Subcutaneous adipose tissue (tissue), 3 donors: Measurements from ENCODE around the gene TMEM59L.

GRCh38 chr19:18612463-18613340, at the start of gene TMEM59L:
TMEM59L (plus strand) TSS chr19:18612870.
- PRO-cap: no peak
- RAMPAGE, long total RNA, 3 experiments: no peak in any of the 3 experiments

GRCh38 chr19:18650424-18651183, 13.8 kb downstream of the KLHL26 start:
- PRO-cap: bidirectional peak, plus-strand start at chr19:18650740, minus-strand start at chr19:18650573
- RAMPAGE, long total RNA, 3 experiments: no peak in any of the 3 experiments

DNA sequence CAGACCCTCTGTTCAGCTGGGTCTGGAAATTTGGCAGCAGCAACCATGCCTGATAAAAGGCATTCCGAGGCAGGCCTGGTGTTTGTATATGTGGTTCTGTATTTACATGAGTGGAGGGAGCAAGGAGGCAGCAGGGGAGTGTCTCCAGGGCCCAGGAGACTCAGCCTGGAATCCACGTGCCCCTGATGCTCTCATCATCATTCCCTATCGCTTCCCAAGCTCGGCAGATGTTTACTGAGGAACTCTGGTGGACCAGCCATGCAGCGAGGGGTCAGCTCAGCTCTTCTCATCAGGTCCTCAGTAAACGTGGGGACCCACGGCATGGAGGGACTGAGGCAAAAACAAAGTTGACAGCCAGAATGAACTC, 49.9 kb downstream of the CRTC1 start:
- PRO-cap: no peak
- RAMPAGE, long total RNA, 3 experiments: no peak in any of the 3 experiments

DNA sequence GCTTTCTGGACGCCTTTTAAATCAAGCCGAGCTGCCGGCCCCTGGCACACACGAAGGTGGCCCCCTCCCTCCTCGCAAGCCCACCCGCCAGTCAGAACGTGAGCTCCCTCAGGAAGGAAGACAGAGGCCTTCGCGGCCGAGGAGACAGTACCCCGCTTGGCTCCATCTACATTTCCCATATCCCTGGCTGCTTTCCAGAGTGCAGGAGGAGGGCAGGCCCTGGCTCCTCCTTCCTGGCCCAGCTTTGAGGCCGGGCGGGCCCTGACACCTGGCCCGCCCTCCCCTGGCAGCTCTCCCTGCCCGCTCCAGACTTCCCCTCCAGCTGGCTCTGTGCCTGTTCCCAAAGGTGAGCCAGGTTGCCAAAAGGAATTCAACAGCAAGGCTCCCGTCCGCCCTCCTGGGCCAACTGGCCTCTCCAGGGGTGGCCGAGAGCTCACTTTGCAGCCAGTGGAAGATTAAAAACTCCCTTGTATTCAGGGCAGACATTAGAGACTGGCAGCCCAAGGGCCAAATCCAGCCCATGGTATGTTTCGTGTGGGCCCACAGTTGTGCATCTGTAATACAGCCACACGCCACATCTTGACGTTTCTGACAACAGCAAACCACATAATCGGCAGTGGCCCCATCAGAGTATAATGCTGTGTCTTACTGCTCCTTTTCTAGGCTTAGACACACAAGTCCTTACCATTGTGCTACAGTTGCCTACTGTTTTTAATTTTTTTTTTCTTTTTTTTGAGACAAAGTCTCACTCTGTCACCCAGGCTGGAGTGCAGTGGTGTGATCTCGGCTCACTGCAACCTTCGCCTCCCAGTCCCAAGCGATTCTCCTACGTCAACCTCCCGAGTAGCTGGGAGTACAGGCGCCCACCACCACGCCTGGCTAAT, 28.5 kb downstream of the COMP start:
- PRO-cap: no peak
- RAMPAGE, long total RNA, 3 experiments: no peak in any of the 3 experiments

- PRO-cap: bidirectional peak, plus-strand start at chr19:18849008, minus-strand start at chr19:18848876
- RAMPAGE, long total RNA, 3 experiments: start-site peak on the plus strand in 1 of 3 experiments, at chr19:18848798-18849121 at its widest, 16 reads per replicate
Observed at GRCh38 chr19:18848363-18849263, 16.9 kb downstream of the UPF1 start.

- PRO-cap: no peak
- RAMPAGE, long total RNA, 3 experiments: no peak in any of the 3 experiments
Observed at GRCh38 chr19:18852859-18853677, 21.3 kb downstream of the UPF1 start.

DNA sequence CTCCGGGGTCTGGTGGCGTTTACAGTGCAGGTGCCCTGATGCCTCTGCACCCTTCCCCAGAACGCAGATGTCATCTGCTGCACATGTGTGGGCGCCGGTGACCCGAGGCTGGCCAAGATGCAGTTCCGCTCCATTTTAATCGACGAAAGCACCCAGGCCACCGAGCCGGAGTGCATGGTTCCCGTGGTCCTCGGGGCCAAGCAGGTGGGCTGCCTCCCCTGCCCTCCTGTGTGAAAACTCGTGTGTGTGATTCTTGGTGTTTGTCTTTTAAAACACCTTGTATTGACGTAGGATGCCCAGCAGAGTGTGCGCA, 25.0 kb downstream of the UPF1 start:
- PRO-cap: no peak
- RAMPAGE, long total RNA, 3 experiments: no peak in any of the 3 experiments

GRCh38 chr19:18869990-18870691, 25.8 kb downstream of the CERS1 start:
- PRO-cap: no peak
- RAMPAGE, long total RNA, 3 experiments: no peak in any of the 3 experiments

- PRO-cap: no peak
- RAMPAGE, long total RNA, 3 experiments: no peak in any of the 3 experiments
Observed at GRCh38 chr19:18904667-18905303, 8.8 kb upstream of the CERS1 start.

- PRO-cap: no peak
- RAMPAGE, long total RNA, 3 experiments: no peak in any of the 3 experiments
Observed at GRCh38 chr19:18907525-18908039, 11.6 kb downstream of the COPE start.

- PRO-cap: no peak
- RAMPAGE, long total RNA, 3 experiments: no peak in any of the 3 experiments
Observed at GRCh38 chr19:18946636-18947463, 5.8 kb upstream of the HOMER3 start.

DNA sequence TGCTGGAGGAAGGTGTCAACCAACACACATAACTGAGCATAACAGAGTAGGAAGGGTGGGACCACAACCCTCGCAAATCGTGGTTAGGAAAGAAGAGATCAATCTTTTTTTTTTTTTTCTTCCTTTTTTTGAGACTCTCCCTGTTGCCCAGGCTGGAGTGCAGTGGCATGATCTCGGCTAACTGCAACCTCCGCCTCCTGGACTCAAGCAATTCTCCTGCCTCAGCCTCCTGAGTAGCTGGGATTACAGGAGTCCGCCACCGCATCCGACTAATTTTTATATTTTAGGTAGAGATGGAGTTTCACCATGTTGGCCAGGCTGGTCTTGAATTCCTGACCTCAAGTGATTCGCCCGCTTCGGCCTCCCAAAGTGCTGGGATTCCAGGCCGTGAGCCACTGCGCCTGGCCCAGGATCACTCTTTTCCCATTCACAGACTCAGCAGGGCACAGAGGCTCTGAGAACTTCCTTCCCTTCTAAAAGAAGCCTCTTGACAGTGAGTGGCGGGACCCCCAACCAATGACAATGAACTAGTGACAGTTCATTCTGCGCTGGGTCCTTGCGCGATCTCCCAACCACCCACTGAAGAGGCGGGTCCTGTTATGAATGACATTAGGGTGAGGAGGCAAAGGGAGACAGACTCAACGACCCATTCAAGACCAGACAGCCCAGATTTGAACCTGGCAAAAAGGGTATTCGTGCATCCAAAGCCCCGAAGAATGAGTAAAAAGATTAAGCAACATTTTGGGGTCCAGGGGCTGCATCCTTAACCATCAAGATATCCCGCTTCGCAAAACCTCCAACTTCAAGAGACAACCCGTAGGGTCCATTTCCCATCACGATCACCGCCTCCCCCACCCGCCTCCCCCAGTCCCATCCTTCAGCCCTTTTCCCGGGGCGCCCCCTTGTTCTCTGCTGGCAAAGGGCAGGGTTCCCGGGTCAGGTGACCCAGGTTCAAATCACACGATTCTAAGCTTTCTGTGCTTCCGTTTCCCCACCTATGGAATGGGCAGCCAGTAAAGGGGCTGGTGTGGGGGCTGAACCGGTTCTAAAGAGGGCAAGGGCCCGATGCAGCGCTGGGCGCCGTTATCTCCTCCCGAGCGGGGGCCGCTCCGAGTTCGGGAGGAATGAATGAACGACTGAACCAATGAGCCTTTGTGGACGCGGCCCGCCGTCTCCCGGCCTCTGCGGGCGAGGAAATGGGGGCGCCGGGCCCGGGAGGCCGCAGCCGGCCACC, 847 bp downstream of the SUGP2 start:
- PRO-cap: bidirectional peak, plus-strand start at position 635 of the sequence, minus-strand start at position 422 of the sequence
- RAMPAGE, long total RNA, 3 experiments: no peak in any of the 3 experiments

DNA sequence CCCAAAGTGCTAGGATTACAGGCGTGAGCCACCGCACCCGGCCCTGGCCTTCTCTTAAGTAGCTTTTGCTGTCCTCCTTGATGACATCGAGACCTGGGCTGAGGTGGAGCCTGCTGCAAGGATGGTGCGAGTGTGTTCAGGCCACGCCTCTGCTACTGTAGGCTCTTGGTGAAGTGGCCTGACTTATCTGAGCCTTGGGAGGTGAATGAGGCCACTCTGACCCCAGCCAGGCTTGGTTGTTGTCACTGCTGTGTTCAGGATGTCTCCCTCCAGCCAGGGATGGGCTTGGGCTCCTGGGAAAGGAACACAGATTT, 3.0 kb upstream of the SLC25A42 start:
- PRO-cap: no peak
- RAMPAGE, long total RNA, 3 experiments: no peak in any of the 3 experiments

DNA sequence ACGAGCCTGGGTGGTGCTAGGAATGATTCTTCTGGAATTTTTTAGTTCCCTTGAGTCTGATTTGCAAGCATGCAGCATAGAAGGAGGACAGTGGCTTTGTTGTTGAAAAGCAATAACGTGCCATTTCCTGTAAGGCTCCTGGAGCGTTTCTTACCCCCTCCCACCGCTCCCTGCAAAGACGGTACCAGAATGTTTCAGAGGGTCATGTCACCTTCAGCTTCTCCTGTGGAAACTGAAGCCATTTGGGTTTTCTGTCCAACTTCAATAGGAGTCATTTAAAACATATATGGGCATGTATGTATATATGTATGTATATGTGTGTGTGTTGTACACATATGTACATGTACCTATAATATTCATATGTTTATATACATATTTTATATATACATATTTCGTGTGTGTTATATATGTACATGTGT, 1.6 kb downstream of the SLC25A42 start:
- PRO-cap: no peak
- RAMPAGE, long total RNA, 3 experiments: no peak in any of the 3 experiments

DNA sequence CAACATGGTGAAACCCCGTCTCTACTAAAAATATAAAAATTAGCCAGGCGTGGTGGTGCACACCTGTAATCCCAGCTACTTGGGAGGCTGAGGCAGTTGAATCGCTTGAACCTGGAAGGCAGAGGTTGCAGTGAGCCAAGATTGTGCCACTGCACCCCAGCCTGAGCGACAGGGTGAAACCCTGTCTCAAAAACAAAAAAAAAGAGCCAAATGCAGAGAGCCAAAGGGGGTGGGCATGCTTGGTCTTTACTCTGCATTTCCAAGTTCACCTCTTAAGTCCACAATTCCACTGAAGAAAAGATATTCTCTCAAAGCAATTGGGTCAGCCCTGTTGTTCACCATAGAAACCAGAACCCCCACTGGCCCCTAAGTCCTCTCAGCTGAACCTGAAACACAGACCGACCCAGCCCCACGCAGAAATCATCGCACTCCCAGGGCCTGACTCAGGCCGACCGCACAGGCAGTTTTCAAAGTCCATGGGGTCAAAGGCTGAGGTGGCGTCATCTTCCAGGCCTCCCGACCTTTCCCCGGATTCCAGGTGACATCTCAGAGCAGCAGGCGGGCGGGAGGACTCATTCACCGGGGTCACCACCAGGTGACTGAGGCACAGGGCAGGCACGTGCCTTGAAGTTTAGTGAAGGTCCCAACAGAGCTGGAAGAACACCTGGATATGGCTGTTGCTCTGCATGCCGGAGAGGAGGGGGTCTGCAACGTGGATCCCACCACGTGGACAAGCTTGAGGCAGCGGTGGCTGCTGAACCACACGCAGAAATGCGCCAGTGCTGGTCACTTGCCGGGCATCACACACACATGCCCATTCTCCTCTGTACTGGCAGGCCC, 33.2 kb downstream of the SLC25A42 start:
- PRO-cap: no peak
- RAMPAGE, long total RNA, 3 experiments: no peak in any of the 3 experiments

DNA sequence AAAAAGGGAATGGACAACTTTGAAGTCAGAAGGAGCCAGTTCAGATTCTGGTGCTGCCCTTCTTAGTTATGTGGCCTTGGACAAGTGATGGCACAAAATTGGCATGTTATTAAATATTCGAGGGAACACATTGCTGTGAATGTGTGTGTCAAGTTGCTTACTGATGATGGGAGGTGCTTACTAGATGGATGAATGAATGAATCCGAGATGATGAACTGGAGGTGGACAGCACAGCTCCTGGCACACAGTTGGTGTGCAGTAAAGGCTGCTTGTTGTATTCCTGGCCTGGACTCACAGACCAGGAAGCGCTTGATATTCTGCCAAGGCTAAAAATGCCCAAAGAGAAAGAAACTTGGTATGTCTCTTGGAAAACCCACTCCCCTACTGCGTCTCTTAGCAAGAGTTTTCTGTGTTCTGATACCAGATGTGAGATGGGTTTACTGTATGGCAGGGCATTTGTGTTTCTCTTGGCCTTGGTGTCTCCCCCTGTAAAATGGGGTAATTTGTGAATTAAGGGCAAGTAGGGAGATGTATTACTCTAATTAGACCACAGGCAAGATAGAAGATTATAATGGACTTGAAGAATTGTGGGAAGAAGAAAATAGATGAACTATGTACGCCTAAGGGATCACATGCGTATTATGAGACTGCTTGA, 15.2 kb upstream of the GATAD2A start:
- PRO-cap: no peak
- RAMPAGE, long total RNA, 3 experiments: no peak in any of the 3 experiments

- PRO-cap: no peak
- RAMPAGE, long total RNA, 3 experiments: no peak in any of the 3 experiments
Observed at GRCh38 chr19:19418526-19418874, 13.0 kb downstream of the GATAD2A start.

DNA sequence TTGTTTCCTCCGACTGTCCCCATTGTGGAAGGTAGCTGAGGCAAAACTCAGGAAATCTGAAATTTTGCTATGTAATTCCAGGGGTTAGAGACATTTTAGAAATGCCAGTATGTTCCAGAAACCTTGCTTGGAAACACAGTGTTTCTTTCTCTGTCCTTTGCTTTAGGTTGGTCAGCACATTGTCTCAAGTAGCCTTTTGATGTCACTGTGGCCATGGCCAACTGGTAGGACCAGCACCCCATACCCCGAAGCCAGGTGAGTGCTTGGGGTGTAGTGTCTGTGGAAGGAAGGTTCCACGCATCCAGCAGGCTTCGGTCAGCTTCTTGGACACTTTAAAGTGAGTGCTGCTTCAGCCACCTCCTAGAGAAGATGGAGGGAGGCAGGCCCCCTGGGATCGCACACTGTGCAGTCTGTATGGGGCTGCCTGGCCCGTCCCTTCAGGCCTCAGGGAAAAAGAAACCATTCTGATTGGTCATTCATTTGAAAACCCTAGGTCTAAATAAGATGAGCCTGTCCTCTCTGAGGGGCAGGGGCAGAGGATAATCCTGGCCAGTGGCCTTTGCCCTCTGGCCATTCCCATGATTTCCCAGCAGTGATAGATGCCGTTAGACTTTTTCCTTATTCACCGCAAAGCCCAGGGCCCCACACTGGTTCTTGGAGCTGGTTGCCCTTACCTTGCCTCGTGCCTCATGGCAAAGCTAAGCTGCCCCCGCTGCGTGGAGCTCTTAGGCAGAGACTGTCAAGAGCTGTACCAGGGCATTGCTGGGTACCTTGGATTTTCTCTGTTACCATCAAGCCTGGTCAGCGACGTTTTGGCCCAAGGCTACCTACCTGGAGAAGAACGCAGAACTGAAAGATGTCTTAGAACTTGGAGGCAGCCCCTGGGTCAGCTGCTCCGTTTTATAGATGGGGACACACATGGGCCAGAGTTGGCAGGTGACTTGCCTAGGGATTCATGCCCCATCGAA, 30.8 kb downstream of the GATAD2A start:
- PRO-cap: no peak
- RAMPAGE, long total RNA, 3 experiments: no peak in any of the 3 experiments

GRCh38 chr19:19503711-19504031, 11.7 kb downstream of the TSSK6 start:
- PRO-cap: no peak
- RAMPAGE, long total RNA, 3 experiments: no peak in any of the 3 experiments

GRCh38 chr19:19526805-19527222, 1.9 kb upstream of the YJEFN3 start:
- PRO-cap: no peak
- RAMPAGE, long total RNA, 3 experiments: no peak in any of the 3 experiments